ENCODE measurements around the genes GLA, RAB40A and NXT2.

GRCh38 chrX:101407656-101408075 lies at the start of gene GLA:
GLA (minus strand) TSS chrX:101407925.
- RRBS, result no CpG with 5 or more reads among the region's 17 CpGs

DNA sequence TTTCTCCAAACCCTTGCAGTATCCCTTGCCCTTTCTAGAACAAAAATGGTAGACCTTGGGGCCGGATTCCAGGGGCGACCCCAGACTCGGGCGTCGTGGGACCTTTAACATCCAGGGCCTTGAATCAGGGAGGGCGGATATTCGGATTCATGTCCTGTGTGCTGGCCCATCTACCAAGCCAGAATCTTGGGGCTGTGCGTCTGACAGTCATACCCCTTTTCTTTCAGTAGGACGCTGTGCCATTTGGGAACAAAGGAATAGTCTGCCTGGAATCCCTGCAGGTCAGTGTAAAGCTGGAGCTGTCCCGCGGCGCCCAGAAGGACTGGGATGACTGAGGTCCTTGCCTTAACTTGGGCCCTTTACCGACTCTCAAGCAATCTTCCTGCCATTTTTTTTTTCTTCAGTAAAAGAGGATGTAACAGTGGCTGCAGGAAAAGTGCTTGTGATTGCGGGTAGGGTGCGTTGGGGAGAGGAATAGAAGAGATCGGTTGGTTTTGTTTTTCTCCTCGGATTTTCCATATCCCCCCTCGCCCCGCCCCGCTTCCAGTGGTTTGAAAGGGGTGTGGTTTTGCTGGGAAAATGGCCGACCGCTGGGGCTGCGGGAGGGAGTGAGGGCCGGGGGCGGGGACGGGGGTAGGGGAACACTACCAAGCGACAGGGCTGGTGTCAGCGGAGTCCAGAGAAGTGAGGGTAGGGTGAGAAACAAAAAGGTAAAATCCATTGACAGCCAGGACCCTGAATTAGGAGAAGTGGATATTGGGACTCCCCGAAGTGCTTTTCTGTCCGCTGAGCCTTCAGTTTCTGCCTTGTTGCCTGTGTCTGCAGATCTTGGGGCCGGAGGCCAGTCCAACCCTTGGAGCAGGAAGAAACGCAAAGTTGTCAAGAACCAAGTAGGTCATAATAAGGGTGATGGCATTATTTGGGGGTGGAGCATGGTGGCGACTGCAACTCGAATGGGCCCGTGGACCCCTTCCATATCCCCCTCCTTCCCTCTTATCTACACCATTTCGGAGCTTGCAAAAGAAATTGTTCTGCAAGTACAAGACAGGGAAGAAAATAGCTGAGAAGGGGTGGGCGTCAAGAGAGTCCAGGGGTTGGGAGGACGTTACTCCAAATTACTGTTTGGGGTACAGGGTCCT lies 766 bp downstream of the ARMCX1 start:
- RRBS, result no CpG with 5 or more reads among the region's 38 CpGs

DNA sequence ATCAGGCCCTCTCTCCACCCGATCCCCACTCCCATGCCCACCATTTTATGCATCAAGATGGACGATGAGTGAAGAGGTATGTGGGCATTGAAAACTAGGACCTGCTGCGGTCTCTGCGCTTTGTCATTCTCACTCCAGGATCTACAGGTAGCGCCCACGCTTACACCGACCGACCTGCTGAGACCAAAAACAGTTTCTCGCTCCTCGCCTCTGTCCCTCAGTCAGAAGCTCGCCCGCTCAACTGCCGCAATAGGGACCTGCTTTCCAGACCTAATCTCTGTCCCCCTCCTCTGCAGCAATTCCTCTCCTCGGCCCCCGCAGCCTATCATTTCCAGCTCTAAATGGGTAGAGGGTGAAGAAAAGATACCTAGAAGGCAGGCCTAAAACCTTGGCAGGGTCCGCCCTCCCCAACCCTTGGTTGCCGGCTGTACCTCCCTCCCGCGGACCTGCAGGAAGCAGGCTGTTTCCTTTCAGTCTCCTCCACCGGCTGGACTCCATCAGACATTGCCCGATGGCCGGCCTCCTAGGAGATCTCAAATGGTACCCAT lies 541 bp downstream of the BEX5 start:
- RRBS, result 20% methylated on average over 4 of the region's 22 CpGs

GRCh38 chrX:102655267-102655847 lies 4.1 kb downstream of the GPRASP1 start:
- RRBS, result no CpG with 5 or more reads among the region's 5 CpGs

DNA sequence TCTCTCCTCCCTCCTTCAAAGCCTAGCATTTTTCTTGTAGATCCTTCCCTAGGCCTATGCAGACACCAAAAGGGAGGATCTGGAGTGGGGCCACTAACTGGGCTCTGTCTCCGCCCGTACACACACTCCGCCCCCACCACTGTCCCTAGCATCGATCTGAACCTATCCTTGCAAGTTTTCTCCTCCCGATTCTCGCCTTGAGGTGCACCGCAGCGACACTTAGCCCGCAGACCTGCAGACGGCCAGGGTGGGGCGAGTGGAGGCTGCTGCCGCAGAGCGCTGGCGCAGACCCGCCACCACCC lies 8.3 kb upstream of the TCEAL9 start:
- RRBS, result no CpG with 5 or more reads among the region's 15 CpGs

GRCh38 chrX:103356879-103357544 lies 706 bp downstream of the TCEAL9 start:
- RRBS, result no CpG with 5 or more reads among the region's 15 CpGs

- RRBS, result 46% methylated on average over 10 of the region's 49 CpGs
Measured at GRCh38 chrX:103376699-103377391, 507 bp downstream of the BEX3 start.

DNA sequence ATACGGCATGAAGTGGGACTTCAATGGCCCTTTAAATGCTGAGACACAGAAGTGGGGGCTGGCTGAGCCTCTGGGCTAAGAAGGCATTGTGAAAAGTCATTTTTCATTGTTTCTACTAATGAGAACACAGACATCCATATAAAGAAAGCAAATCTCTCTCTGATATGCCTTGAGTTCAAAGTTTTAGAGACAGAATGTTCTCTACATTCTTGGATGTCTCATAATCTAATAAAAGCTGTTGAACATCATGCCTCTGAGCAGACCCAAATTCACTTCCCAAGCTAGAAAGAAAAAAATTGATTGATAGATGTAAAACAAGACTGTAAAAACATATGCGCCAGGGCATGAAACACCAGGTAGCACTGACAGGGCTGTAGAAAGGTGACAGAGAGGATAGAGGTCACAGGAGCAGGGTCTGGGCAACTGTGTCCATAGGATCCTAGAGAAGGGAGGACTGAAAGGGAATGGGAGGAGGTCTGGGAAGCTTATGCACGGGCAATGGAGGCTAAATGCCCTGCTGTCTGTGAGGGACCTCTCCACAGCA lies 16.3 kb downstream of the RAB40A start:
- RRBS, result no CpG with 5 or more reads among the region's 3 CpGs

- RRBS, result no CpG with 5 or more reads among the region's 2 CpGs
Measured at GRCh38 chrX:103519430-103519871, at the start of gene RAB40A. RAB40A (minus strand) TSS chrX:103519489.

DNA sequence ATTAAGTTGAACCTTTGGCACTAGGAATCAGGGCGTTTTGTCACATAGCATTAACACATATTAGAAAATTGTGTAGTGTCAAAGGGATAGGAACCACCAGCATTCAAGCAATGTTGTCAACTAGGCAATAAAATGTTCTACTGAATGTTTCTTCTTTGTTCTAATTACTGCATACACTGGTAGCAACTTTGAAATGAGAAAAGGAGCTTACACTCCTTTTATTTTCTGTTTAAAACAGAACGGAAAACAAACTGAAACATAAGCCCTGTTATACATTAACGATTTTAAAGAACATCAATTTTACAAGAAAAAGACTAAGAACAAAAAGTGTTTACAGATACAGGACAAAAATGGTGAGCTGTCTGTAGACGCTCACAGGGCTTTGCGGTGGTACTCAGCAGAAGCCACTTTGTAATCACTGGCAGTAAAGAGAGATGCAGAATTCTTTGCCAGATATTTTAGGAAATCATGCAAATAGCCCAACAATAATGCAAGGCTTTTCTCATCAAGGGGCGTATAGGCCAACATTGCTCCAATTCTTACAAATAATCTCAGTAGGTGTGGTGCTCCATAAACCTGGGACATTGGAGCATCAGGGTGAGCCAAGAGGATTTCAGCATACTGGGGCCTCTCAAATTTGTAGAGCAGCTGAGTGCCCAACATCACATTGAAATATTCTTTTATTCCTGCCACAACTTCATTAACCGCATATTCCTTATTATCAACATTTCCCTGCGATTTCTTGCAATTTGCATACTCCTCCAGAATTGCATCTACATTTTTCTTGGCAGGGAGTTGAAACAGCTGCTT lies 10.5 kb downstream of the MORF4L2 start:
- RRBS, result no CpG with 5 or more reads among the region's 8 CpGs

DNA sequence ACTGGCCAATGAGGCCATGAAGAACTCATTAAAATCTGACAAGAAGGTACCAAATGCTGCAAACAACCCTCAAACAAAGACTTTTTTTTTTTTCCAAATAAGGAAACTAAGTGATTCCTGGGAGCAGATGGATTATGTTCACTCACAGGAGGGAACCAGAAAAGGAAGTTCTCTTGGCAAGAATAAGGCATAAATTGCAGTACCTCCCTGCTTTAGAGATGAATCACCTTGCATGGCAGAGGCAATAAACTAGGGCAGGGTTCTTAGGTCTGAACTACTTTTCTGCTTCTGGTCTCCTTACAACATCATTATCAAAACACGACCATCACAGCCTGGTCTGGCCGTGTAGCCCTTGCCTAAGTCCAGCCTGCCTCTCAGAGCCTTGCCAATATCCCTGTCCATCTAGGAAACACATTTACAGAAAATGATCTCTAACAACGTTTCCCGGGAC lies 6.2 kb downstream of the TMEM31 start:
- RRBS, result no CpG with 5 or more reads among the region's 4 CpGs

DNA sequence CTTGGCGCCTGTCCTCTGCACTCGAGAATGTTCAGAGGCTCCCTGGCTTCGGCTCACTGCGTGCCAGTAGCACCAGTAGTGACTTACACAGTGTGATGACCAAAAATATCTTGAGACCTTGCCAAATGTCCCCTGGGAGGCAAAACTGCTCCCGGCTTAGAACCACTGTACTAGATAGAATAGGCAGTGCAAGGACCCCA lies 6.4 kb upstream of the ZCCHC18 start:
- RRBS, result no CpG with 5 or more reads among the region's 5 CpGs

DNA sequence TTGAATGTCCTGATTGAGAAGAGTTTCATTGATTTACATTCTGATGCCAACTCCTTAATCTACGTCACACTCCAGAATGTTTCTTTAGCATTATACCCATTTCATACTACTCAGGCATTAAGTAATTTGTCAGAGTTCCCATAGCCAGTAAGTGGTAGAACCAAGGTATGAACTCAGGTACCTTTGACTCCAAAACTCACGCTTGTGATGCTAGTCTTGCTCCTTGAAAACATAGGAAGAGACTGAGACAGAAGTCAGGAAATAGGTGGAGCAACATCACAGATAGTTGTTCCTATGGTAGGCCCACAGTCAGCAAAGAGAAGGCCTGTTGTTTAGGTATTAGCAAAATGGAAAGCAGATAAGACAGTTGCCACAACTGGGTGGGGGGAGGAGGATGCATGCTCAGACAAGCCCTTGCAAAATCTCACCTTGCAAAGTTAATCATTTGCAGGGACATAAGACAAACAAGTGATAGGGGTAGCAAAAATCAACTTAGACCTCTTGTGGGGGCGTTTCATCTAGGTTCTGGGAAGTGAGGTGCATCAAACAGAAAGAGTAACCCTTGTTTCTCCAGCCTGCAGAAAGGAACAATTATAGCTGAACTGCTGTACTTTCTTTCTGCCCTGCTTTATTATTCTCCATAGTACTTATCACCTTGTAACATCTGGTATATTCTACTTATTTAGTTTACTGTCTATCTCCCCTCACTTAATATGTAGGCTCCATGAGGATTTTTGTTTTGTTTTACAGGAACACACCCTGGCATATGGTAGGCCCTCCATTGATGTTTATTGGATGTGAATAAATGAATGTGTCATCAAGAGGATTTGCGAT lies 30.7 kb downstream of the SERPINA7 start:
- RRBS, result no CpG with 5 or more reads among the region's 4 CpGs

GRCh38 chrX:106933460-106933978 lies 13.3 kb downstream of the CLDN2 start:
- RRBS, result no CpG with 5 or more reads among the region's 4 CpGs

DNA sequence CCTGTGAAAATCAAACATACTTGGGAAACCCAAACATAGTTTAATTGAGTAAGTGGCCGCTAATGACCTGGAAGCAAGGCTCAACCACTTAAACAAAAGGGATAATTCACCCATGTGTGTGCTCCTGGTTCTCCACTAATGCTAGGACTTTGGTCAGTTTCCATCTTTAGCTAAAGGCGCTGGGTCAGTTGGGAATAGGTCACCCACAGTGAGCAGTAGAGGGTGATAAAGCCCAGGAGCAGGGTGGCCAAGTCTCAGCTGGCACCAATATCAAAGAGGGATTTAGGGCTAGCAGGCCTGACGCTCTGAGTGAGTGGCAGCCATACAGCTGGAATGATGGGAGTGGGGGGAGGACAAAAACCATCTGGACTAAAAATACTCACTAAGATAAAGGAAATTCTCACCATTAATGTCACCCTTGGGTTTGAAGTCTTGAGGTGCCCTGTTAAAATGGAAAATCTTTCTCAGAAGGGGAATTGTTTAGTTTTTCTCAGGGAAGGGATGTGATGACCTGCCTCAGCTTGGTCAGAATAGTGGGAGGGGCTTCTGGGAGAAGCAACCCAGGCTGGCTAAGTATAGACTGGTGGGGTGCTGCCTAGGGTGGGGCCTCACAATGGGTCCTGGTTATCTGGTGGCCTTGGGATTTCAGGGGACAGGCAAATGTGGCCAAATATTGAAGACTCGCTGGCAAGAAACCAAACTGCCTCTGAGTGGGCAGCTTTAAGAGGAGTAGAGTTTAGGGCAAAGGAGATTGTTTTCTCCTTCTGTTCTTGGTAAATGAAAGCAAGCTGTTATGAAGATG lies 47.1 kb downstream of the TSC22D3 start:
- RRBS, result no CpG with 5 or more reads among the region's 4 CpGs

DNA sequence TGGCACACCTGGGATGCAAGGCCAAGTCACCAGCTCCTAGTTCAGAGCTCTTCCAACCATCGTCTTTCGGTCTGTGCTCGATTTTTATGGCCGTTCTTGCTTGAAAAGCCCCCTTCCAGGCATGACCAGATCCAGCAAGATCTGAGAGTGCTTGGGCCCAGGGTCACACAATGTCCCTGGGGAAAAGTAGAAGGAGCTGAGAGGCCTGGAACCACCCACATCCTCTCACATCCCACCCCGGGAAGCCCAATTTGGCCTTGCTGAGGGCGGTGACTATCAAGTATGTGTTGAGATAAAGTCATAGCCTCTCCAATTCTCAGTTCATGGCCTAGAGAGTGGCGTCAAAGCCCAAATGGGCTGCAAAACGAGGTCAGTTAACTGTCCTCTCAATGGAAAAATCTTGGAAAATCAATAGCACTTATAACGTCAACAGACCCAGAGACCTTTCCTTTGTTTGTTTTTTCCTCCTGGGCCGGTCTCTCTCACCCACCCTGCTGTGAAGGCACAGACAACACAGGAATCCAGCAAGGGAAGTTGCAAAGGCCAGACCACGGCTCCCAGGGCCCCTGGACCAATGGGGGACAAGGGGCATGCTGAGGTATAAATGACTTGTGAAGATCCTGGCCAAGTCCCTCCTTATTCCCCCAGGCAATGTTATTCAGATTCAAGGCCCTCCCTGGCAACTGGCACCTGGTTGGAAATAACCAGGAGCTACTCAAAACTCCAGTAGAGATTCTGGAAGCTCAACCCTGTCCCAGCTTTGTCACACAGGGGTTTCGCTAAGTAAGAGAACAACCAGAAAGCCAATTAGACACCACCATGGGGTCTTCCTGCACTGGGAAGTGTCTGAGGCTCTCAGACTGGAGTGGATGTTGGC lies 38.7 kb downstream of the TSC22D3 start:
- RRBS, result no CpG with 5 or more reads among the region's 12 CpGs

GRCh38 chrX:107744112-107744609 lies 31.4 kb downstream of the TSC22D3 start:
- RRBS, result no CpG with 5 or more reads among the region's 8 CpGs

- RRBS, result no CpG with 5 or more reads among the region's 6 CpGs
Measured at GRCh38 chrX:107748505-107748945, 27.1 kb downstream of the TSC22D3 start.

DNA sequence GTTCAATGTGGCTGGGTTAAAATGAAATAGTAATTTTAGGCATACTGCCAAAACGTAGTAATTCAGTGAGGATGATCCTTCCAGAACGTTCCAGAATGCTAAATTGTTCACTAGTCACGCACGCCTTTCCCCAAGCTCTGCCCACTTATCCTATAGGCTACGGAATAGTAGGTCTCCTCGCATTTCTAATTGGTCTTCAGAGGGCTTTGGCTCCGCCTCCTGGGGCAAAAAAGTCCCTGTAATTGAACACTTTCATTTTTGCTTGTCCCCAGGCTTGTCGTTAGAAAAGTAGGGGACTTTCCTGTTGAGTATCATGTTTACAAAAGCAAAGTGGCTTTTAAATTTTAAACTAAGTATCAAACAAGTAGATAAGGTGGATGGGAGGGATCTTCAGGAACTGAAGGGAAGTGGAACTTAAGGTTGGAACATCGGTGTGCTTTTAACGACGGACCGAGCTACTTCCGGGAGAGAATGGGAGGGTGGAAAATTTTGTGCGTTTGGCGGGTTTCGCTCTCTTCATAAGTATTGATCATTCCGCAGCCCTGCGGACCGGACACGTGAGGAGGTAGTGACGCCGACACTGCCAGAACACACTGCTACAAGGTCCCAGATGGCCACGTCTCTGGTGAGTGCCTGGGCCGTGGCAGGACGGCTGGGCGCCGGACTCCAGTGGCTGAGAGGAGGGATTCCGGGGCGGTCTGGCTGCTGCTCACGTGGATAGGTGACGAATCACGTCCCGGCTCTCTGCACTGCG lies at the start of gene NXT2:
TSS of gene NXT2 (plus strand) at position 448 of the 754 bp plus-strand sequence.
- RRBS, result 23% methylated on average over 19 of the region's 34 CpGs

DNA sequence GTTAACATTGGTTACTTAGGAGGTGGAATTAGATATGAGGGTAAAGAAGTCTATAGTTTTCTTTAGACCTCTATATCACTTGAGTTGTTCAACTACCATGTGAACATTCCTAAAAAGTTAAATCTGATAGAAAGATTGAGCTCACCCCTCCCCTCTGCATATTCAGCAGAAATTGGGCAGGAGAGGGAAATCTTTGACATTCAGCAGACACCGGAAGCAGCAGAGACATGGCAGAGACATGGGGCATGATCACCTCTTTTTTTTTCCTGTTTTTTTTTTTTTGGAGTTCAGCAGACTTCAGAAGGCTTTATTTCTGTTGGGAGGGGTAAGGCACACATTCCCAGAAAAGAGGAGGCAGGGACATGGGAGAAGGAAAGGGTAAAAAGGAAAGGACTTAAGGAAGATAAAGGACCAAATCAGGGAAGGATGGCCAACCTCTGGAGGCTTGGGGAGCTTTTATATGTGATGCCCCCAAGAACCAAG lies 34.2 kb downstream of the KCNE5 start:
- RRBS, result no CpG with 5 or more reads among the region's 1 CpG

All from AG09309 (cell line).